Cytotoxic T cell (primary cell): ENCODE data around the gene C4orf54.

DNA sequence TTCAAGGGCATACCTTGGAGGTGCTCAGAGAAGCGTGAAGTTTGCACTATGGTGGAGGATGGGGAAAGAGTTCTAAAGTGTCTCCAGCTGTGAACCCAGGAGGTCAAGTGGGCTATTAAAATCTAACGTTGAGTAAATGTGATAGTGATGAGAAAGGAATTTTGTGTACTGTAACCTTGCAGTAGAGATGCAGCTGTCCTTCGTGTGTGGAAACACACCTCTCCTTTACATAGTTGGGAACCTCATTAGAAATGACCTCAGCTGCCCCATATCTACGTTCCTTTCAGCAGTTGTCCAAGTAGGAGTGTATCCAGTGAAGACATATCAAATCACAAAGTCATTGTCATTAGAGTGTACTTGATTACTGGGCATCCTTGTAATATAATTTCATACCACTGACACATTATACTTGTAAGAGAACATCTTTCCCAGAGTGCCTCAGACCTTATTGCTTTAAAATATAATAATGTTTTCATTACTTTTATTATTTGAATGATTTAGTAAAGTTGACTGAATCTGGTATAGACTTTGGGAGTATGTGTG, 26.4 kb downstream of the ADH5 start:
- PRO-cap, 2 experiments, result no peak in any of the 2 experiments

DNA sequence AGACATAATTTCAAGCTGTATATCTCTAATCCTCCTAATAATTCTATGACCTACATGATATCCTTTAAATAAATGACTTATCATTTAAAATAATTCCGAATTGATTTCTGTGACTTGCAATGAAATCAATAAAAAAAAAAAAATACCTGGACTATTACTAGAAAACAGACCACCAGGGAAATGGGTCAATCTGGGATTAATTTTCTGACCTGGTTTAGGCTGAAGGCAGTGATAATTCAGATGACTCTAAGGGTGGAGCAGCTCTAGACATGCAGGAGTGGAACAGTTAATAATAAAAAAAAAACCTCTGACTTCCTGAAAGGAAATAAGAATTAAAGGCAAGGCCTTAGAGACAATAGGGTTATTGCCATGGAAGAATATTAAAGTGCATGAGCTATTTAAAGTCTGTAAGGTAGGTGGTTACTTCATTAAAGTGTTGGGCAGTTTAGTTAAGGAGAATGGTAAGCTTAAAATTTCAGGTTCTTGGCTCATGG, 14.5 kb upstream of the ADH5 start:
- PRO-cap, 2 experiments, result no peak in any of the 2 experiments

DNA sequence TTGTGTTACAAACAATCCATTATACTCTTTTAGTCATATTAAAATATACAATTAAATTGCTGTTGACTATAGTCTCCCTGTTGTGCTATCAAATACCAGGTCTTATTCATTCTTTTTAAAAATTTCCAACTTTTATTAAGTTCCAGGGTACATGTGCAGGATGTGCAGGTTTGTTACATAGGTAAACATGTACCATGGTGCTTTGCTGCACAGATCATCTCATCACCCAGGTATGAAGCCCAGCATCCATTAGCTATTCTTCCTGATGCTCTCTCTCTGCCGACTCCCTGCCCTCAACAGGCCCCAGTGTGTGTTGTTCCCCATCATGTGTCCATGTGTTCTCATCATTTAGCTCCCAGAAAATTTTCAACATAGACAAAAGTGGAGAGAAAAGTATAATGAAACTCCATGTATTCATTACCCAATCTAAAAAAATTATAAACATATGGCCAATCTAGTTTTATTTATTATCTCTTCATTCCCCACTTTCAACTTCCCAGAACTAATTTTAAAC, 20.4 kb downstream of the ADH4 start:
- PRO-cap, 2 experiments, result no peak in any of the 2 experiments

GRCh38 chr4:99310570-99311232, 10.5 kb downstream of the ADH1B start:
- PRO-cap, 2 experiments, result no peak in any of the 2 experiments

DNA sequence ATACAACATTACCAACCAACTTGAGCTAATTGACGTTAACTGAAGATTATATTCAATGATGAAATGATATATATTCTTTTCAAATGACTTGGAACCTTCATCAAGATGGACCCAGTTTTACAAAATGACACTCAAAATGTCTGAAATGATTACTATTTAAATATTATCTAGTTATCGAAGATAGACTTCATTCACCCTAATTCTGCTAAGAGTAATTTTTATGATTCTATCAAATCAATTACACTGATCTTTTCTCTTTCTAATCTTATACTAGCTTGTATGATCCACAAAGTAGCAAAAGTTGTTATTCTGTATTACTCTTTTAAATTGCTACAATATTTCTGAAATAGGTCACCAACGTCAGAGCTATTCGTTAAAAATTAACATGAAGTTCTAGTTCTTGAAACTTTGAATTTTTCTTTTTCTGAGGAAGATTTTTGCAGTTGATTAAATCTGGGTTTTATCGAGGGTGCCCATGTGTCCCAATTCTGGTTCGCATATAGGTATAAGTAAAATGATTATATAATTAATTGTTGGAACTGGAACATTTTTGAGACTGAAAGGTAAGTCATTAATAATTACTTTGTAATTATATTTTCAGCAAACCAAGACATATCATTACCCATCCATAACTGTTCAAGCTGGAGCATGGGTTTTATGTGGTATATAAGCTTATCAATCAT, 28.4 kb upstream of the ADH1C start:
- PRO-cap, 2 experiments, result no peak in any of the 2 experiments

DNA sequence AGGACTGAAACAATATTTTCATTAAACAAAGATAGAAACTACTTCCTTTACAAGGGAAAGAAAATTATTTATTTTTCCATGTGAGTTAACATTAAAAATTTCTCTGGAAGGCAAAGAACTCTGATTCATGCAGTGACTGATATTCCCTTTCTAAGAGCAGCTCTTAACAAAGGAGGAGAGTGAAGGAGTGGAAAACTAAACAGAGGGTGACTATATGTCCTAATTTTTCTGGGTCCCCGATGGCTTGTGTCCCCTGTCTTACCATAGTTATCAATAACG, 40.1 kb downstream of the ADH7 start:
- PRO-cap, 2 experiments, result no peak in any of the 2 experiments

GRCh38 chr4:99461478-99462133, 26.5 kb upstream of the ADH7 start:
- PRO-cap, 2 experiments, result no peak in any of the 2 experiments

DNA sequence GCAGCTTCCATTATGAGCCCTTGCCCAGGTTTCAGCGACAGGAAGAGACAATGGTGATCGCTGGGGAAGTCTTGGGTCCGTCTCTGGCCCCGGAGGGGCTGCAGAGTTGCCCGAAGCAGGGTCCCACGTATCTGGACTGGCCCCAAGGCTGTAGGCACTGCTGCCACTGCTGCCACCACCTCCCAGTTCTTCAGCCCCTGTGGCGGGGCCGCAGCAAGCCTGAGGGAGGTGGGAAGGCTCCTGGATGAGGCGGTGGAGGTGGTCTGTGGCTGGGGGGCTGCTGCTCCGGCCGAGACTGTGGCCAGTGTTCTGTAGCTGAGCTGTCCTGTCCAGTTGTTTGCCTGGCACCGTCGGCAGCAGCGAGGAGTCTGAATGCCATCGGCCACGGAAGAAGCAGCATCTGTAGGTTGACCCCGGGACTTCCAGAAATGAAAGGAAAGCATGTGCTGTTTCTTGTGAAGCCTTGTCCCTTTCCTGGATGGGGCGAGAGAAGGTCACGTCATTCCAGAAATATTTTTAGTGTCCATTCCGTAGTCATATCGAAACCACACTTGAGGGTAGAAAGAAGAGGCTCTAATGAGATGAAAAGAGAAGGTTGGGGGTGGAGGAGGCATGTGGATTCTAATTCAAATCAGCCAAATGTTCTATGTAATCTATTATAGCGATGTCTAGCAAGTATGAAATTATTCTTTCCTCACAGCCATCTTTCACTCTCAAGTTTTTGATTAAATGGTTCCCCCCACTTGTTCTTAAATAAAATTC, 3.2 kb downstream of the C4orf54 start:
- PRO-cap, 2 experiments, result no peak in any of the 2 experiments

DNA sequence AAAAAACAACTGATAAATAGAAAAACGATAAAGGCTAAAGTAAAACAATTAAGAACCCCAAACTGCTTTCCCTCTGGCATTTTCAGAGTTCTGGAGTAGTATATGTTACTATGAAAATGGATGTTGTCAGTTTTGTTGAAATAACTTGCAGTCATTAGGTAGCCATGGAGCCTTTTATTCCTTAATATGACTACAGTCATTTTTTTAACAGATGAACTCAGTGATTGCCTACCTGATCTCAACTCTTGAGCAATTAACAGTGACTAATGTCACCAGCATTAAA, at the start of gene C4orf54:
Gene C4orf54, minus strand, starts transcription at position 149 of the 283 bp plus-strand sequence.
- PRO-cap, 2 experiments, result no peak in any of the 2 experiments

DNA sequence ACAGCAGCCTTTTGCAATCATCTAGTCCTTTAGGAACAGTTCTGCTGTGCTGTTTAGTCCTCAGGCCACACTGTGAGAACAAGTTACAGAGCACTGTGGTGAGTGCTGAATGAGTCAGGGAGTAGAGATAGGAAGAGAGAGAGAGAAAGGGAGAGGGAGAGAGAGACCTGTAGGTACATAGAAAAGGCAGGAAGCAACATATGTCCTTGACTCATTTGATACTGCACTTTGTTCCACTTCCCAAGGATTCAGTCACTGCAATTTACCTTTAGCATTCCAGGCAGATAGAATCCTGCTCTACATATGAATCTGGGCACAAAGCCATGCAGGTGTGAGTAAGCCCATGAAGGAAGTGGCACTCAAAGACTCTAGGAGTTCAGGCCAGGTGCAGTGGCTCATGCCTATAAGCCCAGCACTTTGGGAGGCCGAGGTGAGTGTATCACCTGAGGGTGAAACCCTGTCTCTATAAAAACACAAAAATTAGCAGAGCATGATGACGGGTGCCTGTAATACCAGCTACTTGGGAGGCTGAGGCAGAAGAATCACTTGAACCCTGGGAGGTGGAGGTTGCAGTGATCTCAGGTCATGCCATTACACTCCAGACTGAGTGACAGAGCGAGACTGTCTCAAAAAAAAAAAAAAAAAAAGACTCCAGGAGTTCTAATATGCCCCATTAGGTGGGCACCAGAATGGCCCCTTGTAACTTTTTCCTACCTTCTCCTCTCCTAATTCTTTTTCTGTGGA, 900 bp upstream of the DAPP1 start:
- PRO-cap, 2 experiments, result no peak in any of the 2 experiments

GRCh38 chr4:101036856-101037362, 310.4 kb downstream of the PPP3CA start:
- PRO-cap, 2 experiments, result no peak in any of the 2 experiments

DNA sequence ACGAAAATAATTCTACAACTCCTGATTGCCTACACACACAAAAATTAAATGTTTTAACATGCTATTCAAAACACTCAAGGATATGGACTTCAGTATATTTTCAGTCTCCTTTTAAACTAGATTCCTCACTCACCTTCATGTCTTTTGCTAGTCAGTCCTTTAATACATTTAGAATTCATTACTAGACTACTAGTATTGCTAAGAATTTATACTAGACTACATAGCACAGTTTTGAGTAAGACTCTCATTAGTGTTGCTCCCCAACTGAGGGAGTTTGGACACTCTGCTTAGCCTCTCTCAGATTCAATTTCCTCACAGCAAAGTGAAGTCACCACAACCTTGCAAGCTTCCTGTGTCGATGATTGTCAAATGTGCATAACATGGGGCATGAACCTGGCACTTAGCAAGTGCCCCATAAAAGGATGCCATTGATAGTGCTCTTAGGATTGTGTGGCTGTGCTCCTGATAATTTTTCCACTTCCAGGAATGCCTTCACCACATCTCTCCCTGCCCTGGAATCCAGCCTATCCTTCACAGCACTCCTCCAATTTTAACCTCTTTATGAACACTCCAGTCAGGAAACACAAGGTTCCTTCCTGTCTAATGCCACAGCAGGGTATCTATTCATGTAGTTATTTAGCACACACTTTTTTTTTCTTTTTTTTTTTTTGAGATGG, 309.5 kb downstream of the PPP3CA start:
- PRO-cap, 2 experiments, result peak in 1 of 2 experiments; most common minus-strand start position 266 of the sequence (in 1)

DNA sequence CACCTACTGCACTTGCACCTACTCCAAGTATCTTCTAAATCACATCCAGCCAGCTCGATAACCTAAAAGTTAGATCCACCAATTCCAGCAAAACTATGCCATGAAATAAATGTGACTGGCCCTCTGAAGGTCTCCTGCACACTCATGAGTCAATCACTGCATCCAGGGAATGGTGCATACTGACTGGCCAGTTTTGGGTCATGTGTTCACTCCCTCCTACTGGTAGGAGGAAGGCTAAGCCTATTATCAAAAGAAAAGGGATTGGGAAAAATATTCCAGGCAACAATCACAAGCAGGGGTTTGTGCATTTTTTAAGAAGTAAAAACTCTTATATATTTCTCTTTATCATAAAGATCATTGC, 222.0 kb downstream of the PPP3CA start:
- PRO-cap, 2 experiments, result no peak in any of the 2 experiments

- PRO-cap, 2 experiments, result no peak in any of the 2 experiments
Measured at GRCh38 chr4:101238600-101239263, 108.6 kb downstream of the PPP3CA start.

- PRO-cap, 2 experiments, result no peak in any of the 2 experiments
Measured at GRCh38 chr4:101277002-101277556, 70.2 kb downstream of the PPP3CA start.

DNA sequence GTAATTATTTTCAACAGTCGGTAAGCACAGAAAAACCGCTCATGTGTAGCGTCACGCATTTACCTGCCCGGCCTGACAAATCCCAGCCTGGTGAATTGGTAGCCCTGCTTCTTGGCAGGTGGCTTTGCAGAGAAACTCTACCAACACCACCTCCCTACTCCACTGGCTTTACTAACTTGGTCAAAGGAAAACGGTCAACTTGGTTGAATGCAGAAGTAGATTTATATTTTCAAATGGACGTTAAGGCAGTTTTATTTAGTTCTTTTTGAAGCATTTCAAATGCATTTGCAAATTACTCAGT, 732 bp downstream of the BANK1 start:
- PRO-cap, 2 experiments, result no peak in any of the 2 experiments

DNA sequence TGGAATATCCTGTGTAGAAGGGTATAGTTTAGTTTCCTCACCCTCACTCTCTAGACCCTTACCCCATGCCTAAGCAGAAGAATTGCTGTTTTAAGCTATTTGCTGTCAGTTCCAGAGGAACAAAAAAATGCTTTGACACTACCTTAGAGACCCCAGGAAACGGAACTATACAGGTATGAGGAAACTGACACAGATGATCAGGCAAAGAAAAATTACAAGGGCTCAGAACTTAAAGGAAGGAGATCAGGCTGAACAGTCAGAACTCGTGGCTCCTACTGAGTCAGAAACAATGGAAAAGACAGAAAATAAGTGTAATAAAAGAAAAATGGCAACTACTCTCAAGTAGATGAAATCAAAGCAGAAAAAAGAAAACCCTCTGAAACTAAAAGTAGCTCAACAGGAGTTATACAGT, 65.6 kb downstream of the BANK1 start:
- PRO-cap, 2 experiments, result no peak in any of the 2 experiments

- PRO-cap, 2 experiments, result no peak in any of the 2 experiments
Measured at GRCh38 chr4:102438735-102439884, 62.0 kb upstream of the NFKB1 start.

- PRO-cap, 2 experiments, result no peak in any of the 2 experiments
Measured at GRCh38 chr4:102558378-102559604, 57.6 kb downstream of the NFKB1 start.

DNA sequence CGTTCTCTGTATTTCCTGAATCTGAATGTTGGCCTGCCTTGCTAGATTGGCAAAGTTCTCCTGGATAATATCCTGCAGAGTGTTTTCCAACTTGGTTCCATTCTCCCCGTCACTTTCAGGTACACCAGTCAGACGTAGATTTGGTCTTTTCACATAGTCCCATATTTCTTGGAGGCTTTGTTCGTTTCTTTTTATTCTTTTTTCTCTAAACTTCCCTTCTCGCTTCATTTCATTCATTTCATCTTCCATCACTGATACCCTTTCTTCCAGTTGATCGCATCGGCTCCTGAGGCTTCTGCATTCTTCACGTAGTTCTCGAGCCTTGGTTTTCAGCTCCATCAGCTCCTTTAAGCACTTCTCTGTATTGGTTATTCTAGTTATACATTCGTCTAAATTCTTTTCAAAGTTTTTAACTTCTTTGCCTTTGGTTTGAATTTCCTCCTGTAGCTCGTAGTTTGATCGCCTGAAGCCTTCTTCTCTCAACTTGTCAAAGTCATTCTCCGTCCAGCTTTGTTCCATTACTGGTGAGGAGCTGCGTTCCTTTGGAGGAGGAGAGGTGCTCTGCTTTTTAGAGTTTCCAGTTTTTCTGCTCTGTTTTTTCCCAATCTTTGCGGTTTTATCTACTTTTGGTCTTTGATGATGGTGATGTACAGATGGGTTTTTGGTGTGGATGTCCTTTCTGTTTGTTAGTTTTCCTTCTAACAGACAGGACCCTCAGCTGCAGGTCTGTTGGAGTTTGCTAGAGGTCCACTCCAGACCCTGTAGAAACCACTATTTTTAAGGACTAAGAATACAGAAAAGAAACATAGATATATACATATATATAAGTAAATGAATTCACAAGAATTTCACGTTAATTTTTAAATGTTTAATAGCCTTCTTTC, 58.7 kb downstream of the MANBA start:
- PRO-cap, 2 experiments, result no peak in any of the 2 experiments